Umbilical cord (tissue), 2 donors: ENCODE data around the genes TFCP2L1 and TEX51.

- RAMPAGE, long total RNA: no peak
Observed at GRCh38 chr2:120904526-120904976, 168.9 kb downstream of the GLI2 start.

DNA sequence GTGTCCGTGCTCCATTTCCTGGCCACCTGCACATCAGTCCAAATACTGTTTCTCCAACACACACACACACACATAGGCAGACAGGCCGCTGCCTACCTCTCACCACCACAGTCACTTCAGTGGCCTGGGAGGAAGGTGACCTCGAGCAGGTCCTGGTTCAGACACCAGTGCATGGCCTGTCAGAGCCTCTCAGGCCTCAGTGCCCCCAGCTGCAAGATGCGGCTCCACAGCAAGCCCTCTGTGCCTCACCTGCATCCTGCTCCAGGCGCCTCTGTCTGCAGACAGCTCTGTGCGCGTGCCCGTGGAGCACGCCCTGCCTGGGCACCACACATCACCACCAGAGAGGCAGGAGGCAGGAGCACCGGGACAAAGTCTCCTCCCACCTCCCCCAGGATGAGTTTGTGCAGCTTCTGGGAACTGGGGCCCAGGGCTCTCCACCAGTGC lies 98.8 kb downstream of the TFCP2L1 start:
- RAMPAGE, long total RNA: no peak

DNA sequence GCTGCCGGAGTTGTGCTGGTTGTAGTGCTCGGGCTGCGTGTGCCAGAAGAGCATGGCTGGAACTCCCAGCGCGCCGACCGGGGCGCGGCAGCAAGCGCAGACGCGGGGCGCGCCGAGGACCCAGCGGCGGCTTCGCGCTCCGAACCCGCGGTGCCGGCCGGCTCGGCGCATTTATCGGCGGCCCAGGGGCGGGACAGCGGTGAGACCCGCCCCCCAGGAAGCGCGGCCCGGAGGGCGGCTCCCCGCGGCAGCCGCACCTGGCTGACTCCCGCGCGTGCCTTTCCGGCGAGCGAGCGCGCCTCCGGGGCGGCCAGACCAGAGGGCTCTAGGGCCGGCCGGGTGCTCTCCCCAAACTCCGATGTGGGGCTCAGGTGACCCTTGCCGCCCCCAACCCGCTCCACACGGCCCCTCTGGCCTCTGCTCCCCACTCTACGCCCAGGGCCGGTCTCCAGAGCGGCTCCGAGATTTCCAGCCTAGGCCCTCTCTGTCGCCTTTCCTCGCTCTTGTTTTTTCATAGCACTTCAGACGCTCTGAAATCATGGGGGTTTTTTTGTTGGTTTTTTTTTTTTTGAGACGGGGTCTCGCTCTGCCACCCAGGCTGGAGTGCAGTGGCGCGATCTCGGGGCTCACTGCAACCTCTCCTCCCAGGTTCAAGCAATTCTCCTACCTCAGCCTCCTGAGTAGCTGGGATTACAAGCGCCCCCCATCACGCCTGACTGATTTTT lies at the start of gene TFCP2L1:
TFCP2L1 (minus strand) TSS at position 147 of the 725 bp plus-strand sequence.
- RAMPAGE, long total RNA: no peak

DNA sequence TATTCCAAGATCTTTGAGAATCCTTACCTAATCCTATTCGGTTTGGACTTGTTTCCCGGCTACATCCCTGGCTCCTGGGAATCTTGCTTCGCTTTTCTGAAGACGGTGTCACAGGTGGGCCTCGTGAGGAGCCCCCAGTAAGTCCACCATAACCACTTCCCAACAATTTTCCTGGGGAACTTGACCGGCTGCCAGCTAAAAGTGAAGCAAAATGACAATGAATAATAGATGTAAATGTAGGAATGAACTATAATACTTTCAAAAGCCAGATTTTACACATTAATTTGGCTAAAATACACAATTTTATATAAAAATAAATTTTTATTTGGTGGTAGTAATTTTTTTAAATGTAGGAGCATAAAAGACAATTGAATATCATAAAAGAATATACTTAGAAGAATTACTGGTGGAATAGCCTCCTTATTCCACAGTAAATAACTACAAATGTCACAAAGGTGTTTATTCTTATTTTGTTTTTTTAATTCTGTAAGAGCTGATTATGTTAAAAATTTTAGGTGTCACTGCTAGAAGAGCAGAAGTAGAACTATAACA lies 140.2 kb upstream of the TFCP2L1 start:
- RAMPAGE, long total RNA: no peak

DNA sequence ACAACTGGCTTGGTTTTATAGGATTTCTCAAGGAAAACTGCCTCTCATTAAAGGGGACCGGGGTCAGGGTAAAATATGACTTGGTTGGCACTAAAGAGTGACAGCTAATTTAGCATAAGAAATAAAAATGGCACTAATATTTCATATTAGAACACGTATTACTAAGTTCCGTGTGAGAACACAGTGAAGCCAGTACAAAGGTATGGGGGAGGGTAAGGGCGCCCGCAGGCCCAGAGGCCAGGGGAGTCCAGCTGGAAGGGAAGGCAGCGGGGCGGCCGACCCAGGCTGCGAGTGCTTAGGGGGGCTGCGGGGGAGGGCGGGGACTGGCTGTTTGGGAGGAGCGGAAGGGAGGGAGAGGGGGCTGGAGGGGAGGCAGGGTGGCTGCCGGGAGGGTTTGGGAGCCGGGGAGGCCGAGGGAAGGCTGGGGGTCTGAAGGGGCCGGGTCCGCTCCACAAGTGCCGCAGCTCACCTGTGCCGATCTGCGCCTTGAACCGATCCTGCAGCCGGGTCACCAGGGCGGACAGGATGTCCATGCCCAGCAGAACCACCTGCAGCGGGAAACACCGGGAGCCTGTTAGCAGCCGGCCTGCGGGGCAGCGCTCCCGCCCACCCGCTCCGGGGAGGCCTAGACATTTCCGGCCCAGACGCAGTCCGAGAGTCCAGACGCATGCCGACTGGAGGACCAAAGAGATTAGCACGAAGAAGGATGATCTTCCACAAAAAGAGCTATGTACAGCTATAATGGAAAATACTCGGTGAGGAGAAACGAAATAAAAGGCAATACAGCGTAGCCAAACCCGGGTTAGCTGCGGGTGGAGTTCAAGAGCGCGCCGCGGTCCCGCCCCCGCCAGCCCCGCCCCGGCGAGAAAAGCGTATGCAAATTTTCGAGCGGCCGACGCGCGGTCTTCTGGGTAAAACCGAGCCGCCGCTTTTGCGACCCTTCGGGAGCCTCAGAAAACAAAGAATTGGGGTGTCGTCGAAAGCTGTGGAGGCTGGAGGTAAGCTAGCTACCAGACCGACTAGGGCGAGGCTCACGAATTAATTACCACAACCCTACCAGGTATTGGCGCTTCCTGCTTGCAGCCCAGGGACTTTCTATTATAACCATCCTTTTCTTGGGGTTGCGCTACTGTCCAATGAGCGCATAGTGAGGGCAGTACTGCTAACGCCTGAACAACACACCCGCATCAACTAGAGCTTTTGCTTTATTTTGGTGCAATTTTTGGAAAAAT lies 119.1 kb downstream of the CLASP1 start:
- RAMPAGE, long total RNA: start-site peak on the minus strand centred at position 668 of the sequence, 383 bp wide, 32 and 18 reads in 2 replicates

DNA sequence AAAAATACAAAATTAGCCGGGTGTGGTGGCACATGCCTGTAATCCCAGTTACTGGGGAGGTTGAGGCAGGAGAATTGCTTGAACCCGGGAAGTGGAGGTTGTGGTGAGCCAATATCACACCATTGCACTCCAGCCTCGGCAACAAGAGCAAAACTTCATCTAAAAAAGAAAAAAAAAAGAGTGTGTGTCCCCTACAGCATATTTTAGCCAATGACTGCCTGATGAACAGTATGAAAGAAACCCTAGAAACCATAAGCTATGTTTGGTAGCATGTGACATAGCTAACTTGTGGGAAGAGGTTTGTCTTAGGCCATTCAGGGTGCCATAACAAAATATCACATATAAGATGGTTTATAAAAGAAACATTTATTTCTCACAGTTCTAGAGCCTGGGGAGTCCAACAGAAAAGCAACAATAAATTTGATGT lies 891.4 kb upstream of the CNTNAP5 start:
- RAMPAGE, long total RNA: no peak

GRCh38 chr2:126688862-126689265 lies 32.9 kb downstream of the GYPC start:
- RAMPAGE, long total RNA: no peak

DNA sequence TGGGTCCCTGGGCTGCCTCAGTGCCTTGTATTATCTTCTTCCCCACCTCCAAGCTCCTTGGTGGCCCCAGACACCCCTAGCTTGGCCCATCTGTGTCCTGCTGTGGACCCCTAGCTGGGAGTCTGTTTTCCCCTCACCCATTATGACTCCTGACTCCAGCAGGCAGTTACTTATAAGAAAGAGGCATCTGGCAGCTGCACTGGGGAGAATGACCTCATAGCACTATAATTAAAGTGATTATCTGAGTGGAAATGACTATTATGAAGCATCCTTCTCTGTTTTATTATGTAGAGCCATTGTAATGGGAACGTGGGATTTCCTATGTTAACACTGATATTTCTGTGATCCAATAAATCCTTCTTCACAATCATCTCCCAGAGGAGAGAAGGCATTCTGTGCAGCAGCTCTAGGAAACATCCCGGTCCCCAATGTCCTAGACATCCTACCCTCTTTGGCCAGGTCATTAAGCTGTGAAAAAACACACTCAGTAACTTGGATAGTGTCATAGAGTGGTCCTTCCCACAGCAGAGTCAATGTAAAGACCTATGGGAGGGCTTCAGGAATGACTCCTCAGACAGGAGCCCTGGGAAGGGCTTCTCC lies 36.4 kb downstream of the GYPC start:
- RAMPAGE, long total RNA: no peak

DNA sequence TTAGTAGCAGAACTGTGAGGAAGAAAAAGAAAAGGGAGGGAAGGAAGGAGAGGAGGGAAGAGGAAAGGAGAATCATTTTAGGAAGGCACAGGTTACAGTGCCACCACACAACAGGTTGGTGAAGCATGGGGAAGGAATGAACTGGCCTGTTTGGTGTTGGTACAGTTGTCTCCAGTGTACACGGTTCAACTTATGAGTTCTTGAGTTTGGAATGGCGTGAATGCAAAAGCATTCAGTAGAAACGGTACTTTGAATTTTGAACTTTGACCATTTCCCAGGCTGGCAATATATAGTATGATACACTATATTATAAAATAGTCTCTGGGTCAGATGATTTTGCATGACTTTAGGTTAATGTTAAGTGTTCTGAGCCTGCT lies 39.4 kb downstream of the GYPC start:
- RAMPAGE, long total RNA: no peak

DNA sequence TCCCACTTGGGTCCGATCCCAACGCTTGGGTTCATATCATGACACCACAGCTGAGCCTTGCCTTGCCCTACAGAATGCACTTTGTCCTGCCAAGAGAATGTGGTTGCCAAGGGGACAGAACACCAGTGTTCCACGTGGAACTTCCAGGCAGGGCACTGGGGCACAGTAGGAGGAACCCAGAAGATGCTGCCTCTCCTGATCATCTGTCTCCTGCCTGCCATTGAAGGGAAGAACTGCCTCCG lies at the start of gene TEX51:
TEX51 (plus strand) TSS at position 155 of the 242 bp plus-strand sequence.
- RAMPAGE, long total RNA: no peak

- RAMPAGE, long total RNA: no peak
Observed at GRCh38 chr2:126996536-126997089, 97.9 kb downstream of the TEX51 start.

DNA sequence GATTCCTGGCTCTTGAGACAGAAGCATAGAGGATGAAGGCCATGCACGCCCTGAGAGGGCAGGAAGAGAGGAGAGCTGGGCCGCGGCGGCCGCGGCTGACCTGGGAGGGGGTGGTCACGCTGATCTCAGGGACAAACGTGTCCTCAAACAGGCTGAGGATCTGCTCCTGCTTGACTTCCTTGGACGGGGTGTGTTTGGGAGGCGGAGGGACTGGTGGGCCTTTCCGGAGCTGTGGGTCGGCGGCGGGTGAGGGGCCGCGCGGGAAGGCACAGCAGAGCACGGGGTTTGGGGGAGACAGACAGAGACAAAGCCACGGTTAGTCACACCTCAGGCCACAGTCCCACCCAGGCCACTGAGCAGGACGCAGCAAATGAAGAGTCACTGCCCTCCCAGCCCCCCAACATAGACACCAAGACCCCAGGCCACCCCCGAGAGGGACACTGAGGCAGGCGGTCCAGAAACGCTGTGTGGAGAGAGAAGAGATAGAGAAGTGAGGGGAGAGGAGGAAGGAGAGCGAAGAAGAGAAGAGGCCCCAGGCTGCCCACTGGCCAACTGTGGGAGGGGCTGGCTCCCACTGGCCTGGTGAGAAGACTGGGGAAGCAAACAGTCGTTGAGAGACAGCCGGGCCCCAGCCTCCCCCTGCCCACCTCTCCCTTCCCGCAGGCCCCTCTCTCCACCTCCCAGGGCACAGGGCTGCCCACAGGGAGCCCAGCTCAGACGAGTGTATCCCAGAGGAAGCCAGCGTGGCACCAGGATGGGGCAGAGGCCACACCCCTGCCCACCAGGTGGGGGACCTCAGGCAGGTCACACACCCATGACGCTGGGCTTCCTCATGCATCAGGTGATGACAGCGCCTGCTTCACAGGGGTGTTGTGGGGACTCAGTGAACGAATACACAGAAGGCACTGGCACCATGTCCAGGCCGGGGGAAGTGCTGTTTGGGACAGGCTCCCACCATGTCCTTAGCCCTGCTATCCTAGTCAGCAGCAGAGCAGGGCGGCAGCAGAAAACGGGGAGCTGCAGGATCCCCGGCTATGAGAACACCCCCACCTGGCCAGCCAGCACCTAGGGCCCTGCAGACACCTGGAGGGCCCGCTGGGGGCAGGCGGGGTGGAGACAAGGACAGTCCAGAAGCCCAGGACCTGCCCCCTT lies 49.2 kb downstream of the BIN1 start:
- RAMPAGE, long total RNA: no peak

DNA sequence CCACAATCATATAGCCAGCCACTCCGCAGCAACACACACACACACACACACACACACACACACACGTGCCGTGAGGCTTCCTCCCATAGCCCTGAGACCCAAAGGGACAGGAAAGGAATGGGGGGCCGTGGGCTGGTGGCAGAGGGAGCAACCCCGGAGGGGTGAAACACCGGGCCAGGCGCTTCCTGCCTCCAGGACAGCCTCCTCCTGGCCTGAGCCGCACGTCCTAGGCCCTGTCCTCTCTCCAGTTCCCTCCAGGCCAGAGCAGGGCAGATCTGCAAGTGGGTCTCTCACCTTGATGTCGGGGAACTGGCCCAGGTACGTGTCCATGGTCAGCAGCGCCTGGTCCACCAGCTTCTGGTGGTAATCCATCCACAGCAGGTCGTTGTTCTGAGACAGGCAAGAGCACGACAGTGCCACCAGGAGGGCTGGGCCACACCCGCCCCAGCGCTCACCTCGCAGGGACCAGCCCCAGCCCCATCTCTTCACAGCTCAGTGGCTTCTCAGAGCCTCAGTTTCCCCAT lies 37.2 kb downstream of the BIN1 start:
- RAMPAGE, long total RNA: no peak

DNA sequence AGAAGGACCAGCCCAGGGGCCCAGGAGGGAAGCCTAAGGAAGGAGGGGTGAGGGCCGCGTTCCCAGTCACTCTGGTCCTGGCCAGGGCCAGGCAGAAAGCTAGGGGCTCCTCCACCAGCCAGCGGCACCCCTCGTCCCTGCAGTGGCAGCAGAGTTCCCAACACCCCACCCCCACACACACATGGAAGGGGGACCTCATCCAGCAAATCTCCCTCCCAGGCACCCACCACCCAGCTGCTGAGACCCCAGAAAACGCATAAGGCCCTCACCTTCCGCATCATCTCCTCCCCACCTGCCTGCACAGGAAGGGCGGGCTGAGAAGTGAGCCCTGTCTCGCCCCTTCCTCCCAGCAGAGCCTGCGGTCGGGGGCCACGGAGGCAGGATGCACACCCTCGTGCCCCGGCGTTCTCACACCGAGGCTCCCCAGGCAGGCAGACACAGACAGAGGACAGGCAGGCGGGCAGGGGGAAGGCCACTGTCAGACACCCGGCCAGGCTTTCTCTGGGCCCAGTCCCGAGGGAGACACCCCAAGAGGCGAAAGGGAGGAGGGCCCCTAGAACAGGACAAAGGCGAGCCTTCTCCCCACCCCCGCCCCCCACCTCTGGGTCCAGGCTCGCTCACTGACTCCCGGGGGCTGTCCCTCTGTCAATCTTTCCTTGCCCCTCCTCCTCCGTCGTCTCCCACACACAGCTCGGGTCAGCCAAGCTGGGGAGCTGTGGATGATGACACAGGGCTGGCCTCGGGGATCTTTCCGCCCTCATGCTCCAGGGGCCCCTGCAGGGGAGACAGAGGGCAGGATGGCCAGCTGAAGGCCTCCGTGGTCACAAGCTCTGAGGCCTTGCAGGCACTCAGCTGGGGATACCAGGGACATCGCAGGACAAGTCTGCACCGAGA lies 25.1 kb downstream of the BIN1 start:
- RAMPAGE, long total RNA: no peak

DNA sequence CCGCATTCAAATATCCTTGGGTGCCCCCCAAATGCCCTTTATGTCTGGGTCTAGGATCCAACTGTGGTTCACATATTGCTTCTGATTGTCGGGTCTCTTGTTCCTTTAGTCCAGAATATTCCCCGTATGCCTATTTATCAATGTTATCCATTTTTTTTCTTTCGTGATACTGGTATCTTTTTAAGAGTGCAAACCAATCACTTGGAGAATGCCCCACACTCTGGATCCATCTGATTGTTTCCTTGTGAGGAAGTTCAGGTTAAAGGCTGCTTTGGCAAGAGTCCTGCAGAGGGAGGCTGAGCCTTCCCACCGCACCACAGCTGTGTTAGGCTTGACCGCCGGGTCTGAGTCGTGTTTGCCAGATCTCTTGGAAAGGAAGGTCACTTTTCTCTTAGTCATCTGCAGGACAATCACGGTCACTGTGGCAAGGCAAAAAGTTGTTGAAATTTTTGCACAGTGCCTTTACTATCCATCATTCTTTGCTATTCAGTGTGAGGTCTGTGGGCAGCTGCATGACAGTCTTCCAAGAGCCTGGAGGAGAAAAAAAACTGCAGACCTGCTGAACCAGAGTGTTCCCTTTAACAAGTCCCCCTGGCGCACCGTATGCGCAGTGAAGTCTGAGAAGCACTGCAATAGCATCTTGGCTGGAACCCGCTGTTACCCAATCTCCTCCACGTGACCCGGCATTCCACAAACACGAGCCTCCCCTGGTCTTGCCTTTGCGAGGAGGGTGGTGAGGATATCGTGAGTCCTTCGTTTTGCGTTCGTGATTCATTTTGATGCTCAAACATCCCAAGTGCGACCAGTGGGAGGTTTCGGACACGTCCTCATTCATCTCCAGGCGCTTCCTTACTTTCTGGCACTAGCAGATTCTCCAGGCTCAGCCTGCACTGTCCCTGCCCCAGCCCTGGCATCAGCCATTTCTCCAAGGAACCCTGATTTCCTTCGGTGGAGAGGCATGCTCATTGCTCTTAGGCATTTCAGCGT lies 23.1 kb downstream of the BIN1 start:
- RAMPAGE, long total RNA: no peak

- RAMPAGE, long total RNA: no peak
Observed at GRCh38 chr2:127109345-127109693, 2.4 kb upstream of the BIN1 start.

- RAMPAGE, long total RNA: no peak
Observed at GRCh38 chr2:127388904-127389387, 1.2 kb upstream of the MAP3K2 start.

DNA sequence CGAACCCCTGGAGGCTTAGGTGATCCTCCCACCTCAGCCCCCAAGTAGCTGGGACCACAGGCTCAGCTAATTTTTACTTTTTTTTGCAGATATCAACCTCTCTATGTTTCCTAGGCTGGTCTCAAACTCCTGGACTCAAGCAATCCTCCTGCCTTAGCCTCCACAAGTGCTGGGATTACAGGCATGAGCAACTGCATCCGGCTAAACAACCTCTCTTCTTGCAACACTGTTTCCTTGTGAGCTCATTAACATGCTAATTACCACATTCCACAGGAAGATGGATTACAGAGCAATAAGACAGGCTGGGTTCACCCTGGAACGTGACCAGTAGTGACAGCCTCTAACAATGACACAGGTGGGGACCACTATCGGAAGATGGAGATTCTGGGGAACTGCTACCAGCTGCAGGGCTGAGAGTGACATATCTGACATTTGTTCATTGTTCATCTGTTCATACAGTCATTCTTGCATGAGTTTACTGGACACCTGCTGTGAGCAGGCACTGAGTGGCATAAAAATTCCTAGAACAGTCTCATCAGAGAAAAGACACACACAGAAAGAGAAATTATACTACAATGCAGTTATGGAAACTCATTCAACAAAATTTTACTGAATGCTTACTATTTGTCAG lies 37.4 kb downstream of the PROC start:
- RAMPAGE, long total RNA: no peak

- RAMPAGE, long total RNA: no peak
Observed at GRCh38 chr2:127501930-127503078, 24.0 kb downstream of the IWS1 start.

GRCh38 chr2:127531123-127532001 lies 4.1 kb upstream of the MYO7B start:
- RAMPAGE, long total RNA: no peak